GM12892 (cell line): ENCODE measurements around a stretch of chr5.

DNA sequence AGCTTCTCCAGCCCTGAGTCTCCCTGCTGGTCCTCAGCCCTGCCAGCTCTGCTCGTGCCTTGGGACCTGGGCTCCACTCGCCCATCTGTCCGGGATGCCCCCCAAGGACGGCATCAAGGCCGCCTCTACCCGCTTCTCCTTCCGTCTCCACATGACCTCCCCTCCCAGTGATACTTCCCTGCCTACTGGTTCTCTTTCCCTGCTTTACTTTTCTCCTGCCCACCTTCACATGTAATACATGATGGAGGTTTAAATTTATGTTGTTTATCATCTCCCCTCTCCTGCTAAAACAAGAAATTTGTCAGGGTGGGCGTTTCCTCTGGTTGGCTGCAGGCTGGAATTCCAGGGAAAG is 110.3 kb downstream of the ICE1 start:
- RRBS: no CpG with 5 or more reads among the region's 8 CpGs

- RRBS: no CpG with 5 or more reads among the region's 4 CpGs
Observed at GRCh38 chr5:5658220-5658598, 235.7 kb downstream of the ICE1 start.

DNA sequence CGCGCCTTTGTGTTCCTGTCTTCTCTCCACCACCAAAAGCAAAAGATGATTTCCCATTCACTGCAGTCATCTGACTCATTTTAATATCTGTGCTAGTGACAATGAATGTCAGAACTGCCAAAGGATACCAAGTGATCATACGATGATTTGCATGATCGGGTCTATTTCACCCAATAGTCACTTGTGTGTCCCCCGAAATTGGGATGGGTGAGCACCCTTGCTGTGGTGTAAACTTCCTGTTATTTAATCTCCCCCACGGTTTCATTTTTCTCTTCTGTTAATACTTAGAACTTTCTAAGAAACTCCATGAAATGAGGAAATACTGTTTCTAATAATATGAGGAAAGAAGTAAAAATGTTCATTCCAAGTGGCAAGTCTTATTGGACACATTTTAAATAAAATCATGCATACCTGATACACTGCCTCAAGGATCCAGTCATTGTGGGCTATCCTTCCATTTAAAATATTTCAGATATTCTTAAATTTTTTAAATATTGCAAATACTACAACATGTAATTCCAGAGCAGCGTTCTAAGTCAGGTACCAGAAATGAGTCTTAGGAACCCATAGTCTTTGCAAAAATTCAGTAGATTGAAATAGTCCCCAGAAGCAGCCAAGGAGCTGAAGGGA is 43.6 kb downstream of the UBE2QL1 start:
- RRBS: no CpG with 5 or more reads among the region's 7 CpGs

GRCh38 chr5:6659444-6660240 is 26.4 kb downstream of the SRD5A1 start:
- RRBS: no CpG with 5 or more reads among the region's 19 CpGs

DNA sequence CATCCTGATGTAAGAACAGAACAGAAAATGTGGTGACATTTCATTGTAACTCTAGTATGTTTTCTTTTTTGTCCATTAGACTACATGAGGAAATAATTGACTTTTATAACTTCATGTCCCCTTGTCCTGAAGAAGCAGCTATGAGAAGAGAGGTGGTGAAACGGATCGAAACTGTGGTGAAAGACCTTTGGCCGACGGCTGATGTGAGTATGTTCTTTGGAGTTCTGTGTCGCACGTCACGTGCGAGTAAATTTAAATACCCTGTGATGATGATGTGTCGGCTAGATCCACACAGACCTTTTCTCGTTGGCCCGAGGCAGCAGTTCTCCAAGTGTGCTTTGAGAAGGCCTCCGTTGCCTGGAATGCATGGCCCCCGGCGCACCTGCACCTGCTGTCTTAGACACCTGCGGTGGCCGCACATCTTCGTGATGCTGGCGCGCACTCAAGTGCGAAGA is 24.2 kb downstream of the TENT4A start:
- RRBS: no CpG with 5 or more reads among the region's 20 CpGs

- RRBS: no CpG with 5 or more reads among the region's 14 CpGs
Observed at GRCh38 chr5:6755355-6756004, 42.2 kb downstream of the TENT4A start.

DNA sequence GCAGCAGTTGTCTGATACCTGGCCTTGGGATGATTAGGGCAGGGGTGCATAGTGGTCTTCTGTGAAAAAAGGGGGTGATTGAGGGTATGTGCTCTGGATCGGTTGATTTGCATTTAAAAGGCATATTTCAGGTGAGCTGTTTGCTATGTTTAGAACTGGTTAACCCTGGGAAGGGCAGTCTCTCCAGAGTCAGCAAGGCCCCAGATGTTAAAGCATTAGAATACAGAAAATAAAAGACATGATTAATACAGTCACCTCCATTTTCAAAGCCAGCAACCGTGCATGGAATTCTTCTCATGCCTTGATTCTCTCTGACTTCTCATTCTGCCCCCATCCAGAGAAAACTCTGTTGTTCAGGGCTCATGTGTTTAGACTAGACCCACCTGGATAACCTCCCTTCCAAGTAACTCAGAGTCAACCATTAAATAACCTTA is 176.1 kb downstream of the TENT4A start:
- RRBS: no CpG with 5 or more reads among the region's 2 CpGs

DNA sequence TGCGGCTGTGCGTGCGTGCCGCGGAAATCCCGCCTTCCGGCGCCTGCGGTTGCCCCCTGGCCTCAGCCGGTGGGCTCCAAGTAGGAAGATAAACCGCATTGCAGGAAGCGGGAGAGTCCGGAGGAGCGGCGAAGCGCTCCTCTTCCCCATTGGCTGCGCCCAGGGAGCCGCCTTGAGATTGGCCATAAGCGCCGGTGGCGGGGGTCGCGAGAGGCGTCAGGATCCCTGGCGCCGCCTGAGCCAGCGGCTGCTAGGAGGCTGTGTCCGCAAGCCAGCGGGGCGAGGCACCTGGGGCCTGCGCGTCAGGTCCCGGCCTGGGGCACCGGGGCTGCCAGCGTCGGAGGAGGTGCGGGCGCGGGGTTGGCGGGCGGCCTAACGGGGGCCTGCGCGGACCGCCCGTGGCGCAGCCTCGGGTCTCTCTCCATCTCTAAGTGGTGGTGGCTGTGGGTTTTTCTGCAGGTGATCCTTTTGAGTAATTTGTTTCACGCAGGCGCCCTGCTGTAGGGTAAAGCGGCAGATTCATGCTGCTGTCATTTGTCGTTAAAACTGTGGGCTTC is 106.2 kb upstream of the ADCY2 start:
- RRBS: 93% methylated on average over 3 of the region's 52 CpGs

DNA sequence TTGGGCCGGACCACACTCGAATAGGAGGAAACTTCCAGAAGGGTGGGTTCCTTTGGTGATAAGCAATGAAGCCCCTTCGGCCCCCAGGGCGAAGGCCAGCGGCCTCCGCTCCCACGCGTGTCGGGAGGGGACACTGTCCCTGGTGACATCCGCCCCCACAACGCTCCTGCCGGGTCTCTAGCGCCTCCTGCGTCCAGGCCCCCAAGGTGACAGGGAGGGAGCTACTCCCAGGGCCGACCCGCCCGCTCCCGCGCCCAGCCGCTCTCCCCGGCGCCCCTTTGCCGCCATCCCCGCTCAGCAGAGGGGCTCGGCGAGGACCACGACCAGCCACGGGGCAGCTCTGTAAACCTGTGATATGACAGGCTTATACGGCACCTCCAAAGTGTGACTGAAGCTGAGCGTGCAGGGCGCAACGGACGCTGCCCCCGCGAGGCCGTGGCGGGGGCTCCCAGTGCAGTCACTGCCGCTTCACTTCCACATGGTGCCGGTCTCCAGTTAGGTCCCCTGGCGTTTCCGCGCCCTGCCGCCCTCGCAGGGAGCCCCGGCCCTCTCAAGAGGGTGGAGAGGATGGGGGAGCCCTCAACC is 1.0 kb upstream of the ADCY2 start:
- RRBS: 16% methylated on average over 7 of the region's 45 CpGs

DNA sequence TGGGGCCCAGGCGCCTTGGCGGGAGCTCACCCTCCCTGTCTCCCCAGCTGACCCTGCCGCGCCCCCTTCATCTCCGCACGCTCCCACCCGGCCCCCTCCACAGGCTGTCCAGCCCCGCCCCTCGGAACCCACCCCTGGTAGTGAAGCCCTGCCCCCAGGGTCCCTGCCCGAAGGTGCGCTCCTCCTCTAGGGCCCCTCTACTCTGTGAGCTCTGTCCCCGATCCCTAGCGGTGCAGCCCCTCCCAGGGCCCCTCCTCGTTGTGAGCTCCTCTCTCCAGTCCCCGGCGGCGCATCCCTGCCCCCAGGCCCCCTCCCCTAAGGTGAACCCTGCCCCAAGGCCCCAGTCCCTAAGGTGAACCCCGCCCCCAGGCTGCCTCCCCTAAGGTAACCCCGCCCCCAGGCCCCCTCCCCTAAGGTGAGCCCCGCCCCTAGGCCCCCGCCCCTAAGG is 706 bp downstream of the CFAP90 start:
- RRBS: no CpG with 5 or more reads among the region's 21 CpGs

- RRBS: no CpG with 5 or more reads among the region's 13 CpGs
Observed at GRCh38 chr5:8060632-8061199, 191.8 kb downstream of the MTRR start.

- RRBS: no CpG with 5 or more reads among the region's 8 CpGs
Observed at GRCh38 chr5:9037829-9038654, 507.8 kb downstream of the SEMA5A start.

DNA sequence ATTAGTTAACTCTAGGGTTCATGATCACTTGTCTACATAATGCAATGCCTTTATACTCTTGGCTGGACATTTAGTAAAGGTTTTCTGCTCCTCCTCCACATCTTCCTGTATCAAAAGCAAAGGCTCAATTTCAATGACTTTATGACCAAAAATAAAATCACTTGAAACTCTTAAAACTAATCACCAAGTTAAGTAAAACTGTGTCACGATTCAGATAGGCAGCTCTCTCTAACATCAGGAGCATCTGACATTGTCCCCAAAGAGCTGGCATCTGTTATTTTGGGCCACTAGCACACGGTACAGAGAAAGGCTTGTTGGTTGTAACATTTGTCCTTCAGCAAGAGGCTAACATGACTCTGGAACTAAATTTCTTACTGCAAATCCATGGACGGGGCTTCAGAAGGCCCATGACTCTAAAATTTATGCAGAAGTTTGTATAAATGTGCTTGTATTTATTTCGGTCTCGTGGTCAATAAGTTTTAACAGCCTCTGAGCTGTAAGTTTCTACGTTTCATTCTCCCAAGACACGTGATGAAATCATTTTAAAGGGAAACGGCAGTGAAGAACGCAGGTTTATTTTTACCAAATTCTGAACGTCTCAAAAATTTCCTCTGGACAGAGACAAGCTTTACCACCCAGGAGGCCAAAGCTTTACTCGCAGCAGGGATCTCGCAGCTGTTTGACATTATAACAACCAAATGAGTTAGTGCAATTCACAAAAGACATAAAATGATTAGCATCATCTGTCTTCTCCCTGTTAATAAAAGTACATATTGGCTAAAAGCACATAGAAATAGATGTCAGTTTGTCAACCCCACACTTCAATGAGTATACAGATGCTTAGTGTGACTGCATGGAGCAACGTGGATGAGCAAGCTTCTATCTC is 2.8 kb downstream of the SEMA5A start:
- RRBS: no CpG with 5 or more reads among the region's 13 CpGs

DNA sequence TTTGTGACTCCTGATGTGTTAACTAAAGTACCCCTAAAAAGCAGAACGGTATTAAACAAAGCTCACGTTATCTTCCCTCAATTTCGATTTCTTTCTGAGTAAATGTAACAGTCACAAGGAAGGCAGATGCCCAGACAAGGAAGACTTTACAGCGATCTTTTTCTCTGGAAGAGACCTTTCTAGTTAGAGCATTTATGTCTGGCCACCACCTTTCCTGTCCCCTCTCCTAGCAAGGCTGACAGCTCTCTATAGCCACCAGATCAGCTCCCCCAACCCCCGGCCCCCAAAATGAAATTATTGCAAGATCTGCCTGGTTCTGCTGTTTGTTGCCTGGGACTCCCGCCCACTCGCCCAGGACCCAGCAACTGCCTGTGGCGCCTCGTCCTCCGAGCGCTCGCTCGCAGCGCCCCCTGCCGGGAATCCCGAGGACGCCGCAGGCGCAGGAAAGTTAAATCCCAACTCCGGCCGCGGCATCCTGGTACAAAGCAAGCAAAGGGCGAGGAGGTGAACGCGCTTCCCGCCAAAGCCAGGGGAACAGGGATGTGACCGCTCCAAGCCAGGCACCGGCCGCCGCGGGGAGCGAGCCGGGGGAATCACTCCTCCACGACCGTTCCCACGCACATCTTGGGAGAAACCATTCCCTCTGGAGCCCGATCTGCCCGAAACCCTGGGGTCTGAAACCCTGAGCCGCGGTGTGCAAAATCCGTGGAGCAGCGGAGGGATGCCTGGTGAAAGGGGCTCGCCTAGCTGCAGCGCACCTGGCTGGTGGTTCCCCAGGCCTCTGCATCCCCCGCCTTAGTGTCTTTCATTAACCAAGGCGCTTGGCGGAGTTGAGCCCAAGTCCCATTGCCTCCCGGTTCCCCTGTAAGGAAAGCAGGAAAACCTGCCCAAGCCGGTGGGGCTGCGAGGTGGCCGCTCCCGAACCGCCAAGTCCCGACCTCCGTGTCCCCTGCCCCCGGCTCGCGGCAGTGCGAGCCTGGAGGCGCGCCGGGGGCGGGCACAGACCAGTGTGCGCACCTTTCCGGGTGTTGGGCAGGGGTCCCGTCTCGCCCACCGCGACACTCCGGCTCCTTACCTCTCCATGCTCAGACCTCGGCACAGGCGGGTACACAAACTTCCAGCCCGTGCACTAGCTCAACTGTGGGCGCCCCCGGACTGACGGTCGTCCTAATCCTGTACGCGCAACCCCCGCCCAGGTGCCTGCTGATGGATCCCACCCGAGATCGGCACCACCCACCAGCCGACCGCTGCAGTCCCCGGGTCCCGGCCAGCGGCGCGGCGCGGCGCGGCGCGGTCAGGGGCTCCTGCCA is 1.2 kb downstream of the SEMA5A start:
- RRBS: 3% methylated on average over 17 of the region's 95 CpGs

DNA sequence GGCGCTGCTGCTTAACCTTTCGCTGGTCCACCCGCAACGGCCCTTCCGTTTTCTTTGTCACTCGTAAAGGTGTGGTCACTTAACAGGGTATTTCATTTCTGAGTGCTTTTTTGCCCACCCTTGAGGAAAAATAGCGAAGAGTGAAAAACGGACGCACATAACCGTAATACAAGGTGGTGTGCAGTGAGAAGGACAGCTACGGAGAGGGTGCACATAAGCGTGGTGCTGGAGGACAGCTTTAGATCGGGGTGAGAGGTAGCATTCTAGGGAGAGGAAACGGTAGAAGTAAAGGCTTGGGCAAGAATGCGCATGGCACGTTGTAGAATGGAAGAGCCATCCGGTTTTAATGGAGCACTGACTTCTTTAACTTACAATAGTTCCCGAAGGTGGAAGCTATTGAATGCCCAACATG is 751 bp downstream of the CCT5 start:
- RRBS: no CpG with 5 or more reads among the region's 18 CpGs

GRCh38 chr5:10332888-10334174 is 20.2 kb upstream of the MARCHF6 start:
- RRBS: 3% methylated on average over 15 of the region's 101 CpGs

GRCh38 chr5:10354584-10354783 is 989 bp downstream of the MARCHF6 start:
- RRBS: no CpG with 5 or more reads among the region's 4 CpGs

DNA sequence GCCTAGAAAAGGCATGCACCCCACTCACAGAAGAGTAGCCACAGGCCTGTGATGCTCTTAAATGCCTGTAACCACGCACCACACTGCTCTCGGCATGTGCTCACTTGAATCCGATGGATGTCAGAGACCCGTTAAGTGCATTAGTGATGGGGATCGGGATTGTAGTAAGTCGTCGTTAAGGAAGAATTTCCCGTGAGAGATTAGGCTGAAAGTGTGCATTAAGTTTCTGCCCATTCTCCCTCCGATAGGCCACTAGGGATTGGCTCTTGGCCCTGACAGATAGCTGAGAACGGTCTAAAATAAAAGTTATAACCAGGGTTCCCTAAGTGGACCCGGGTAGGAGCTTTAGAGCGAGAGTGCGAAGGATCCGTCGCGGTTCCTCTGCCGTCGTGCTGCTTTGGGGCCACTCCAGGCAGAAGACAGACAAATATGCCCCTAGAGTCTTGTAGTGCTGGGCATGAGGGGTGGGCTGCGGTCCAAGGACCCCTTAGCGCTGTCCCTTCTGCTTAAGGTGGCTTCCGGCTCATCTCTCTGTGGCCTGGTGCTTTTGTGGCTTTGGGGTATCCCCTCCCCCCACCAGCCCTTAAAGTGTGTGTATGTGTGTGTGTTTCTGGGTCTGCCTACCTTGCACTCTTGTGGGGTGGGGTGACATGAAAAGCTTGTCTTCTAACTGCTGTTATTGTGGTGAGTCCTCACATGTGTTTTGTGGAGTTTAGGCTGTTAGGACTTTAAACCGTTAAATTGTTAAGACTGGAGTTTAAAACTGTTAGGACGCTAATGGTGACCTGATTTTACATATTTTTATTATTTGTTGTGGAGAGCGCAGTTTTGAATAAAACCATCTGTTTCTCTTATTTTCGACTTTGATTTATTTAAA is 23.4 kb downstream of the MARCHF6 start:
- RRBS: no CpG with 5 or more reads among the region's 25 CpGs